Islet of Langerhans (tissue), 1 donor: ENCODE data around the genes KNOP1 and GP2.

DNA sequence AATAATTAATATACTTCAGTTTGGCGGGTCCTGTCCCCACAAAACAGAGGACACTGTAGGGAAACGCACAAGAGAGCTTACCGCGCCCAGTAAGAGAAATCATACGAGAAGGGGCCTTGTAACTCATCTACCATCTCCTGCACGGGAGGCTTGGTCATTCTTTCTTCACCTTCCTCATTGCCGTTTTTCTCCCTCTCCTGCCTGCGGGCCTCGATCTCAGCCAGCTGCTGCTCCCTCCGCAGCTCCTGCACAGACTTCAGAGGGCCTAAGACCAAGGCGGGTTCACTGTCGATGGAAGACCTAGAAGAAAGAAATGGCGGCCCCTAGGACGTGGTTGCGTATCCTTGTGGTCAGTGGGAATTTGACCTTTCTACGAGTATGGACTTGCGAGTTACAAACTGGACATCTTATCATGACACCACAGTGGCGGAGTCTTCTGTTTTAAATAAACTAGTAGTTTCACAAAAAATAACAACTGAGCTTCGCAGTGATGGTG lies 41.2 kb downstream of the NOMO2 start:
- RRBS, result no CpG with 5 or more reads among the region's 19 CpGs

- RRBS, result no CpG with 5 or more reads among the region's 7 CpGs
Observed at GRCh38 chr16:18527505-18528156, 34.3 kb downstream of the NOMO2 start.

- RRBS, result no CpG with 5 or more reads among the region's 35 CpGs
Observed at GRCh38 chr16:18570945-18571419, 9.1 kb upstream of the NOMO2 start.

GRCh38 chr16:18896712-18897106 lies 29.5 kb downstream of the SMG1 start:
- RRBS, result no CpG with 5 or more reads among the region's 5 CpGs

DNA sequence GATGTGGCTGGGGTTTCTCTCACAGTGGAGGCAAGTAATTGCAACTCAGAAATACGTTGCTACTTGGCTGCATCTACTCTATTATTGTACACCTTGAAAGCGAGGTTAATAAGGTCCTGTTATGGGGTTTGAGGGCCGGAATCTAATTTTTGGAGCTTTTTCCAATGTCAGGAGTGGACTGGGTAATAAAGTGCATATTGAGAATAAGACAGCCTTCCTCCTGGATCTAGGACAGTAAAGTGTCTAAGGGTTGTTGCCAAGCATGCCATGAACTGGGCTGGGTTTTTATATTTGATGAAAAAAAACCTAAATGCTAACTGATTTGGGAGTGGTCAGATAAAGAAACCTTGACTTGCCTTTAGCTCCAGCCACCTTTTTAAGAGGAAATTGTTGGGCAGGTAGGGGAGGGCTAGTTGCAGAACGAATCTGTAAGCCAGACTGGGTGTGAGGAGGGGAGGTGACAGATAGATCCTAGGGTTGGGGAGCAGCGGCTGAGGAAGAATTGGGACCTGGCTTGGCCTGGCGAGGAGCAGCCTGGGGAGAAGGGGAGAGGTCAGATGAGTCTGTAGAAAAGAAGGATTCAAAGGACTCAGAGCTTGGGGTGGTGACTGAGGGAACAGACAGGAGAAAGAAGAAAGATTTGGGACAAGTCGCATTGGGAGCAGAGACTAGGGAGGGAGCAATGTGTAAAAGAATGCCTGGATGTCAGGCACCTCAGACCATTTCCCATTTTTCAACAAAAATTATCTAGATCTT lies 12.1 kb downstream of the TMC7 start:
- RRBS, result no CpG with 5 or more reads among the region's 7 CpGs

- RRBS, result no CpG with 5 or more reads among the region's 10 CpGs
Observed at GRCh38 chr16:19136984-19137266, 23.2 kb downstream of the ITPRIPL2 start.

- RRBS, result no CpG with 5 or more reads among the region's 11 CpGs
Observed at GRCh38 chr16:19183229-19183661, 15.2 kb downstream of the SYT17 start.

- RRBS, result no CpG with 5 or more reads among the region's 2 CpGs
Observed at GRCh38 chr16:19284088-19284685, 1.3 kb upstream of the CLEC19A start.

GRCh38 chr16:19384734-19385091 lies 33.0 kb upstream of the TMC5 start:
- RRBS, result no CpG with 5 or more reads among the region's 2 CpGs

DNA sequence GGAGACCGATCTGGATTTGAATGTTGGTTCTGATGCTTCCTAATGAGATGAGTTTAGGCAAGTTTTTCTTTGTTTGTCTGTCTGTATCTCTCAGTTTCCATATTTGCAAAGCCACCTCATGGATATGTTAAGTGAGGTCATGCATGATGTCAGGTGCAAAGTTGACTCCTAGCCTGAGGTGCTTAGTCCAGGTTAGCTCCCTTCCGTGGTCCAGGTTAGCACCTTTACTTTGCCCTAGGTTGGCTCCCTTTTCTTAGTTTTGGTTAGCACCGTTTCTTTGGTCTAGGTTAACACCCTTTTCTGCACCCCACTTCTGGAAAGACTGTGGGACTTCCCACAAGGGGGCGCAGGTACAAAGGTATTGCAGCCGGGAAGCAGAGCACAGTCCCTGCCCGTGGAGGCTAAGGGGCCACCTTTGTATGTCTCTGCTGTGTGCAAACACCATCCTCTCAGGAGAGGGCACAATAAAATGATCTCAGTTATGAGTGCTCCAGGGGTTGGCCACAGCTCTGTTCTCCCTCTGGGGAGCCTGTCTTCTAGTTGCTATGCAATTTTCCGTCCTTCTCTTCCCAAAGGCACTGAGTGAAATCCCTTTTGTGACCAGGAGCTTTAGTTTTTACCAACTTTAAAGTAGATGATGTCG lies 28.5 kb upstream of the TMC5 start:
- RRBS, result no CpG with 5 or more reads among the region's 8 CpGs

- RRBS, result no CpG with 5 or more reads among the region's 2 CpGs
Observed at GRCh38 chr16:19444024-19444519, 26.4 kb downstream of the TMC5 start.

DNA sequence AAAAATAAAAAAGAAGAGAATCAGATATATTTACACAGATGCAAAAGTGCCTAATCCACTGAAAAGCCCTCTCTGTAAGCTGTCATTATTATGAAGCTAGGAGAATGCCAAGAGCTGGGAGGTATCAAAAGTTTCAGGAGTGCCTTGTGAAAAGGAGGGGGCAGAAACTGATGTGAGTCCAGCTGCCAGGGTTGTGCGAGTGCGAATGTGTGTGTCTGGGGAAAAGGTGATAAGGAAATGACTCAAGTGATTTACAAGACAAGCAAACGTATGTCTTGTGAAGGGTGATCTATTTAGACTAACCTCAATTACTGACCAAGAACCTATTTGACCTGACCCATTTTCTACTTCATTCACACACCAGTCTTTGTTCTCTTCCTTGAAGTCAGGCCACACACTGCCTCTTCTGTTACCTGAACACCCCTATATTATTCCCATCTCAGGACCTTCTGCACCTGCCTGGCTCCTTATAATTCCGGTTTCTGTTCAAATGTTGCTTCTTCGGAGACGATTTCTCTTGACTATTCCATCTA lies 1.1 kb downstream of the GDE1 start:
- RRBS, result no CpG with 5 or more reads among the region's 6 CpGs

DNA sequence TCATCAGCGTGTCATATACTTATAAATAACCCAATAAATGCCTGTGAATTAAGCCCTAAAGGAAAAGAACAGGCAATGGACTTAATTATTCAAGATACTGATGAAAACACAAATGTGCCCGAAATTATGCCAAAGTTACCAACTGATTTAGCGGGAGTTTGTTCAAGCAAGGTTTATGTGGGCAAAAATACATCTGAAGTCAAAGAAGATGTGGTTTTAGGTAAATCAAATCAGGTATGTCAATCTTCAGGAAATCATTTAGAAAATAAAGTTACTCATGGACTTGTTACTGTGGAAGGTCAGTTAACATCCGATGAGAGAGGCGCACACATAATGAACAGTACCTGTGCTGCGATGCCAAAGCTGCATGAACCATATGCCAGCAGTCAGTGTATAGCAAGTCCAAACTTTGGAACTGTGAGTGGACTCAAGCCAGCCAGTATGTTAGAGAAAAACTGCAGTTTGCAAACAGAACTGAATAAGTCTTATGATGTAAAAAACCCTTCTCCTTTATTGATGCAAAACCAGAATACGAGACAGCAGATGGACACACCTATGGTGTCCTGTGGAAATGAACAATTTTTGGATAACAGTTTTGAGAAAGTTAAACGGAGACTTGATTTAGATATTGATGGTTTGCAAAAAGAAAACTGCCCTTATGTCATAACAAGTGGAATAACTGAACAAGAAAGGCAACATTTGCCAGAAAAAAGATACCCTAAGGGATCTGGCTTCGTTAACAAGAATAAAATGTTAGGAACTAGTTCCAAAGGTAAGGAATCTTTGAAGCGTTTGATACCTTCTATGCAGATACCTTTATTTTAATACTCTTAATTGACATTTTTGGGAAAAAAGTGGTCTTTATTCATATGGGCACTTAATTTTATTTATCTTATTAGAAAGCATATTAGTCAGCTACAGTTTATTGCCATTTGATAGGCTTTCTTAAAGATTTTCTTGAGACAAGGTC lies 13.4 kb downstream of the CCP110 start:
- RRBS, result no CpG with 5 or more reads among the region's 10 CpGs

- RRBS, result no CpG with 5 or more reads among the region's 11 CpGs
Observed at GRCh38 chr16:19697802-19698560, 20.0 kb downstream of the KNOP1 start.

DNA sequence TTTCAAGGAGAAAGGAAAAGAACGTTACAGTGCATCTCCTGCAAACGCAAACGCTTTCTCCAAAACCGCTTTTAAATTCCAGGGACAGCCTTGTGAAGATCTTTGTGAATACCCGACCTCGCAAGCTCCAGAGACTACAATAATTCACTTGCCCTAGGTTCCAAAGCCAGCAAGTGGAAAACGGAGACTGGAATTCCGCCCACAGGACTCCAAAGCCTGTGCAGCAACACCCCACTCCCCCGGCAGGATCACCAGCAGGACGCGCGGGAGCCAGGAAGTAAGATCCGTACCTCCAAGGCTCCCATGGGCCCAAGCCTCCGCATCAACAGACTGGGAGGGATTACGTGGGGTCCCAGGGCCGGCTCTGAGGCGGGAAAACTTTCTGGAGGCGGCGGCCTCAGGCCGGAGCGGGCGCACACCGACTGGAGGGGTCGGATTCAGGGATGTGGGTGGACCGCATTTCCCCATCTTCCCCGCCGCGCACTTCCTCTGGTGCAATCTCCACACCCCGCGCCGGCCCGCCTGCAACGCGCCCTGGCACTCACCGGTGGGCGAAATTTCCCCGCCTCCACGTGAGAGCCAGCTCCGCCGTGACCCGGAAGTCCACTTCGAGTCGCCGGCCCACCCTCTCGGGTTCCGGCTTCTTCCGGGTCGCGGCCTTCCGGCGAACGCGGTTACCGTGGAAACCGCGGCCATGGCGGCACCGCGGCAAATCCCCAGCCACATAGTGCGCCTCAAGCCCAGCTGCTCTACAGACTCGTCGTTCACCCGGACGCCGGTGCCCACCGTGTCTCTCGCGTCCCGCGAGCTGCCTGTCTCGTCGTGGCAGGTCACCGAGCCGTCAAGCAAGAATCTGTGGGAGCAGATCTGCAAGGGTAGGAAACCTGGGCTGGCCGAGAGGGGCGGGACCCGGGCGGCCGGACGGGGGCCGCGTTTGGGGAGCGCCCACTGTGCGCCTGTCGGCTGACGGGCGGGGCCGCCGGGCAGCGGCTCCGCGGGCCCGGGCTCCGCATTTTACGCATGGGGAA lies at the start of gene KNOP1:
TSS of gene KNOP1 (minus strand) at position 615 of the 1,028 bp plus-strand sequence.
- RRBS, result 7% methylated on average over 31 of the region's 95 CpGs

GRCh38 chr16:19840543-19841148 lies 44.0 kb downstream of the GPRC5B start:
- RRBS, result no CpG with 5 or more reads among the region's 3 CpGs

DNA sequence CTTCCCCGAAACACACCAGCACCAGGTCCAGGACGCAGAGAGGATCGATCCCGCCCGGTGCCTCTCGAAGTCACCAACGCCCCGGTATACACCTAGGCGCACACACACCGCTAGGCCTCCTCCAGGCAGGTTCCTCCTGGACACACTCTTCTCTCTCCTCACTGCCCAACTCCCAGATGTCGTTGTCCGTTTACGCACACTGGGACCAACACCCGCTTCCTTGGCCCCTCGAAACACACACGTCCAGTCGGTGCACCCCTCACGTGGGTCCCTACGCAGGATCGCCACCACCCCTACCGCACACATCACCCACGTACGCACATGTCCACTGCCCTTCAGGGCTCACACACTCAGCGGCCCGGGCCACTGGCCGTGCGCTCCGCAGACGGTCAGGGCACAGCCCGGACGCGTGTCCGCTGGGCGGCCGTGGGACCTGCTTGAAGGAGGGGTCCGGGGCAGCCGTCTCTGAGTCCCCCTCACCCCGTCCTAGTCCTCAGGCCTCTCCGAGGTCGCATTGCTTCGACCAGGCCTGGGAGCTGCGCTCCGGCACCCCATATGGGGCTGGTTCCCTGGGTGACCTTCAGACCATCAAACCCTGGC lies 741 bp upstream of the GPRC5B start:
- RRBS, result 16% methylated on average over 18 of the region's 43 CpGs

- RRBS, result no CpG with 5 or more reads among the region's 3 CpGs
Observed at GRCh38 chr16:20324212-20324790, 3.0 kb downstream of the GP2 start.

DNA sequence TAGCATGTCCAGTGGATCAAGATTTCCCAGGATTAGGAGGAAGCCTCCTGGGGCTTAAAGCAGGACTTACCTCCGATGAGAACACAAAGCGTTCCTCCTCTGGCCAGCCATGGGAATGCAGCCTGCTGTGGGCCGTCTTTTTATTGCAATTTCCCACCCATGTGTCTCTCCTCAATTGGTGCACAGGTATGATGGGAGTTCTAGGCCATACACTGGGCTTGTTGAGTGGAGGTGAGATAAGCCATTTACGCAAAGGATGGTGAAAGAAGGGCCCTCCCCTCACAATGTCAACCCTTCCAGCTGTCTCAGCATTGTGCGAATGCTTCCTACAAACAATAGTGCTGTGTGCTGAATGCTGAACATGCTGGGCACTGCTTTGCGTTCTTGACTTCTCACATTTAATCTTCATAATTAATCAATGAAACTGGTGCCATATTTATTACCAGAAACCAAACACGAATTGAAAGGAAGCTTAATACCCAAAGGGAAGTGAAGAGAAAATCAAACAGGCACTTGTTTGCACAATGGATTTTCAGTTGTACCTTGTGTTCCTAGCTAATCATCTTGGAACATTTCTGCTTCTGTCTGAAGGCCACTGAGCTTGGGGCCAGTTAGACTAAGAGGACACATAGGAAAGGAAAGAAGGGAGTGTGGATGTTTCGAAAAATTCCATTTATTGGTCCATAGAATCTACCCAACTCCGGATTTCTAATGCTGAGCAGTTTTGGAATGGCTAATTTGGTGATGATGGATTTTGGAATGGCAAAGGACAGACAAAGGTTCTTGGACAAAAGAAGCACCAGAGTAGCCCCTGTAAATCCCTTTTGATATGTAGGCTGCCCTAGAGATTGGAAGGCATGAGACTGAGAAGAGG lies at the start of gene GP2:
TSS of gene GP2 (minus strand) at position 117 of the 874 bp plus-strand sequence.
- RRBS, result no CpG with 5 or more reads among the region's 9 CpGs

GRCh38 chr16:20424239-20424868 lies 15.0 kb downstream of the ACSM5 start:
- RRBS, result no CpG with 5 or more reads among the region's 2 CpGs